SJCRH30 (cell line): ENCODE measurements around a stretch of chr16.

DNA sequence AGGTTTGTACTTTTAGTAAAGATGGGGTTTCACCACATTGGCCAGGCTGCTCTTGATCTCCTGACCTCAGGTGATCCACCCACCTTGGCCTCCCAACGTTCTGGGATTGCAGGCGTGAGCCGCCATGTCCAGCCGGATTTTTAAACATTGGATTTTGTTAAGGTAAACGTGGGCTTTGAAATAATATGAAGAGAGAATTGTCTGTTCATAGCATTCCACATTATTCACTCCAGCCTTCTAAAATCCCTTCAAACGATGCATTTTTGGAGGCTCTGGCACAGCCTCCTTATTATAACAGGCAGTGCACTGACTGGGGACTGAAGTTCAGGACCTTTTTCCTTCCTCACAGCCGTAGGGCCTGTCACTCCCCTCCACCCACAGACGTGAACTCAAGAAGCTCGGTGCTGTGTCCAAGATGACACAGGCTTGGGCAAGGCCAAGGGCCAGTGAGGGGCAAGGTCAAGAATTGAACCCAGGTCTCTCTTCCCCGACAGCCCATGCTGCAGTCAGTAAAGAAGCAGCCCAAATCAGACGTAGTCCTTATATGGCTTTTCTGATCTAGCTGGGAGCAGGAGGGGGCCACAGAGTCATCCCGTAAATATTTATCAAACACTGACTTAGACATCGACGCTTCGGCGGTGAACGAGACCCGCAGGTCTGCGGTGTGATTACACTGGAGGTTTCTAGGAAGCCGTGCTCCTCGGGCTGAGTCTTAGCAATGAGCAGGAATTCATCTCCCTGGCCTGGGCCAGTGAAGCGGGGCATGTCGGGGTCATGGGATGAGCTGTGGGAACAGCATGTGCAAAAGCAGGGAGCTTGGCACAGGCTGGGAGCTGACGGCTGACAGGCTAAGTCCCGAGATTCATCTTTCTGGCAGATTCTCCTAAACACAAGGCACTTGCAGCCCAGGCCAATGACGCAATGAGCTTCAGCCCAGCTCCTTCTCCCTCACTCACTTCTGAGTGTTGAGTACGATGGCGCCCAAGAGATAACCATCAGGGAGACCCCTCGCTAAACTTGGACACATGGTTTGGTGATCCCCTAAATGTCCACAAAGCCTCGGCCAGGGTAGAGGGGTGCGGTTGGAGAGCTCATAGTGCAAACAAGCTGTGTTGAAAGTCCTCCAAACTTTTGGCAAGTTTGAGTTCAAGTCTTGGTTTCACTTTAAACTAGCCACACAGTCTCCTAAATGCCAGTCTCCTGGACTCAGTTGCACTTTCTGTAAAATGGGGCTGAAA is 12.5 kb downstream of the CRISPLD2 start:
- RAMPAGE, long total RNA = no peak

- RAMPAGE, long total RNA = no peak
Measured at GRCh38 chr16:84833327-84834088, 13.7 kb downstream of the CRISPLD2 start.

DNA sequence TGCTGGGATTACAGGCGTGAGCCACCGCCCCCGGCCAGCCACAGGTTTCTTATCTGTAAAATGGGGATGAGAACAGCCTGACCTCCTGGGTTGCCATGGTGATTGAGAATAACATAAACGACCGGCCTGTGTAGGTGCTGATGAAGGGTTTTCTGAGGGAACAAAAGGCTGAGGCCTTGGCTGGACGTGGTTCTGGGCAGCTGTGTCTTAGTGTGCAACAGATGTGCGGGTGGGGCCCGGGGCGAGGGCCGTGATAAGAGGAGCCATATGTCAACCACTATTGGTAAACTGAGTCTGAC is 17.8 kb downstream of the CRISPLD2 start:
- RAMPAGE, long total RNA = no peak

- RAMPAGE, long total RNA = no peak
Measured at GRCh38 chr16:84847615-84847801, 27.7 kb downstream of the CRISPLD2 start.

DNA sequence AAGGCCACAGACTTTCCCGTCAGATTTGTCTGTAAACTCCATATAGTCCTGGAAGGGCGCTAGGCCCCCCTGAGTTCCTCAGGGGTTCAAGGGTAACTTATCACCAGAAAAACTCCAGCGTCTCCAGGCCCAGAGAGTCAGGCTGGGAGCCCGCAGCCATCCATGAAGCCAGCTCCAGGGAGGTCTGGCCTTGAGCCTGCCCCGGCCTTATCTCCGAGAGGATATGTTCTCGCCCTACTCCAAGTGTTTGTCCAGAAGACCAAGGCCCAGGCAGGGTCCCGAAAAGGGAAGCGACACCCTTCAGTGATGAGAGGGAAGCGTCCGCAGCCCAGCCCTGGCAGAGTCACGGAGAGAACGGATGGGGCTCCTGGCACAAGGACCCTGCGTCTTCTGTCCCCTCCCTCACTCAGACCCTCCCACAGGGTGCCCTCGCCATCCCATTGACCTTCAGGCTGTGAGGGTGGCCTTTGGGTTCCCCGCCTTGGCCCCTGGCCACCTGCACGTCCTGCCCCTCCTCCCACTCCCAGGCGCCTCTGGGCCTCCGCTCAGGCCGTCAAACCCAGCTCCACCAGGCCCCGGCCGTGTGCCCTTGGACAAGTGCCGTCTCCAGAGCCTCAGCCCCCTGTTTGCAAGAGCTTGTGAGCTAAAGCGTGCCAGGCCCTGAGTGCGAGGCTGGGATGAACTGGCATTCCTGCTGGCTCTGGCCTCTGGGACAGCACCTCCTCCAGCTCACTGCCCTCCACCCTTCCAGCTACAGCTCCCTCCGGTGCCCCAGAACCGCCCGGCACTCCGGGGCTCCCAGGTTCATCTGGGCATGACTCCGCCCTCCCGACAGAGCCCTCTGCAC is 83.5 kb downstream of the ZDHHC7 start:
- RAMPAGE, long total RNA = no peak

DNA sequence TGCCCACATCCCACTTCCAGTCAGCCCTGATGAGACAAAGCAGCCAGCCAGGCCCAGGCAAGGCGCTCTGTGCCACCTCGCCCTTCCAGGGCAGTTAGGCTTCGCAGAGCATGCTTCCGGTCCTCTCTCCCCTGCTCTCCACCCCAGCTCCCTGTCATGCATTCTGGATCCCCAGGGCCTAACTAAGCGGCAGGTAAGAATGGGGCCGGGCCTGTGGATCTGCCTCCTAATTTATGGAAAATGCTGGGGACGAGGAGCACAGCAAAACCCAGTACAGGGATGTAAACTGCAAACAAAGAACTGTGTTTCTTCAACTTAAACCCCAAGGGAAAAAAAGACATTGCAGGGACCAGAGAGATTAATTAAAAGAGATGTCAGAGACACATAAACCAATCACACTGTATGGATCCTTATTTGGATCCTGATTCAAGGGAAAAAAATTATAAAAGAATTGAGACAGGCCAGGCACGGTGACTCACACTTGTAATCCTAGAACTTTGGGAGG is 26.1 kb downstream of the ZDHHC7 start:
- RAMPAGE, long total RNA = no peak

GRCh38 chr16:84998989-84999615 is 12.2 kb downstream of the ZDHHC7 start:
- RAMPAGE, long total RNA = no peak

DNA sequence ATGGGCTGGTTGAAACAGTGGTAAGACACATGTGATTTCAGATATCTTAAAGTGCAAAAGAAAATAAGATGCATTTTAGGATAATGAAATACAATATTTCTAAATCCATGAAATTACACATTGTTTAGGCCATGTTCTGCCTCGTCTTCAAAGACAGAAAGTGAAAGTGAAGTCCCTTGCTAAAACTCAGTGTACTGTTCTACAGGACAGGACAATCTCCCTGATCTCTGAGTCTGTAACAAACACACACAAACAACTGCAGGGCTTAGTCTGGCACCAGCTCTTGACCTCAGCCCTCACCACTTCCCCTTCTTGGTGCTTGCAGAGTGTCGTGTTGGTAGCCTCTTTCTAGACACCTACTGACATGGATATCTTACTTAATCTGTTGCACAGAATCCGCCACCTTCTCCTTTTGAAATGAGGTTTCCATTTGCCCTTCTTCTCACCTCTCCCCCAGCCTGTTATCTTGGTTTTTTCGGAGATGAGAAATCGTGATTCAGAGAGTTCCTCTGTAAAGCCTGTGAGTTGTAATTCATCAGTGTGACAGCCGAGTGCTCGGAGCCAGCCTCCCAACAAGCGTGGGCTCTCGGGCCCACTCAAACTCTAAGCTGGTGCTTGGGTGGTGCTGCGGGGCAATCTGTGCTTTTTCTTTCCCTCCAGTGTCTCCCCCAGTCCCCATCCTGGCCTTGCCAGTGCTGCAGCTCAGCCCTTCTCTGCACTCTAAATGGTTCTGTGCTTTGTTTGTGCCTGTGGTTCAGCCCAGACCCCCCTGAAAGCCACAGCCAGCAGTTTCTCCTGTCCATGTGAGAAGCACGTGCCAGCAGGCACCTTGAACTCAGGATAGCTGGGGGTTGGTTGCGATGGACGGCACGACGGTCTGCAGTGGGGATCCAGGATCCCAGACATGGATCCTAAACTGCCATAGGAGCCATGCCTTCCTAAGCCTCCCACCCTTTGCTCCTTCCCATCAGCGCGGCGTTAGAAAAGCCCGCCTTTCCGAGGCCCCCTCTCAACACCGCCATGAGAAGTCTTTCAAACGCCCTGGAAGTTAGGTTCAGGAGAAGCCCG is 28.0 kb downstream of the KIAA0513 start:
- RAMPAGE, long total RNA = no peak

DNA sequence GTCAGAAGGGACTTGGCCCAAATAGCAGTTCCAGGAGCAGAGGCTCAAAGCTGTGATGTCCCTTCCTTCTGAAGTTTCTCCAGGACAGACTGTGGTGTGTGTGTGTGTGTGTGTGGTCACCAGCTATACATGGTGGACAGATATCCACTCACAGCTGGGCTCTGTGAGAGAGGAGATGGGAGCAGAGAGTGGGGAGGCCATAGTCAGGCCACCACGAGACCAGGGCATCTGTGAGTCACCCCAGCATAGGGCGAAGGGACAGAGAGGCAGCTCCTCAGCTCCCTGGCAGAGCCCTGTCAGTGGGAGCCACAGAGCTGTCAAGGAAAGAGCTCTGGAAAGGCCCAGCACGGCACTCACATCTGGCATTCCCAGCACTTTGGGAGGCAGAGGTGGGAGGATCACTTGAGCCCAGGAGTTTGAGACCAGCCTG is 23.3 kb upstream of the CIBAR2 start:
- RAMPAGE, long total RNA = no peak

- RAMPAGE, long total RNA = no peak
Measured at GRCh38 chr16:85136177-85137063, 24.1 kb upstream of the CIBAR2 start.

GRCh38 chr16:85152557-85153006 is 40.3 kb upstream of the CIBAR2 start:
- RAMPAGE, long total RNA = no peak

DNA sequence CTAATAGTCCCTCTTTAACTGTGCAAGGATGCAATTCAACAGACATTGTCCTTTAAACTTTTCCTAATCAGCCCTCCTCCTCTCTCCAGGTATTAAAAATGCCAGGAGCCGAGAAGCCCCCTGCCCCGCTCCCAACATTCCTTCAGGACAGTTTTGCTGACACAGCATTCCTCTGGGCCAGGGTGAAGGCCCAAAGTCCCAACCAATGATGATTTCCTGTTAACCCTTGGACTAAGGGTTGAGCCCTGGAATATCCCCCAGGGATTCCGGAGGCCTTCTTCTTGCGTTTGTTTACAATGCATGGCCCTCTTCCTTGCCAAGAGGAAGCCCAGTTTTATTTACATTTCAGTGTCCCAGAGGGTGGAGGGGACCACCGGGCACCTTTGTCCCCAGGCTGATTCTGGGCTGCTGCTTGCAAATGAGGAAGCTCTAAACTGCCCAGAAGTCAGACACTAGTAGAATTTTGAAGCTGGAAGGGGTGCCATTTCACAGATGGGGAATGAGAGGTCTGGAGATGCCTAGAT is 55.3 kb upstream of the CIBAR2 start:
- RAMPAGE, long total RNA = no peak

DNA sequence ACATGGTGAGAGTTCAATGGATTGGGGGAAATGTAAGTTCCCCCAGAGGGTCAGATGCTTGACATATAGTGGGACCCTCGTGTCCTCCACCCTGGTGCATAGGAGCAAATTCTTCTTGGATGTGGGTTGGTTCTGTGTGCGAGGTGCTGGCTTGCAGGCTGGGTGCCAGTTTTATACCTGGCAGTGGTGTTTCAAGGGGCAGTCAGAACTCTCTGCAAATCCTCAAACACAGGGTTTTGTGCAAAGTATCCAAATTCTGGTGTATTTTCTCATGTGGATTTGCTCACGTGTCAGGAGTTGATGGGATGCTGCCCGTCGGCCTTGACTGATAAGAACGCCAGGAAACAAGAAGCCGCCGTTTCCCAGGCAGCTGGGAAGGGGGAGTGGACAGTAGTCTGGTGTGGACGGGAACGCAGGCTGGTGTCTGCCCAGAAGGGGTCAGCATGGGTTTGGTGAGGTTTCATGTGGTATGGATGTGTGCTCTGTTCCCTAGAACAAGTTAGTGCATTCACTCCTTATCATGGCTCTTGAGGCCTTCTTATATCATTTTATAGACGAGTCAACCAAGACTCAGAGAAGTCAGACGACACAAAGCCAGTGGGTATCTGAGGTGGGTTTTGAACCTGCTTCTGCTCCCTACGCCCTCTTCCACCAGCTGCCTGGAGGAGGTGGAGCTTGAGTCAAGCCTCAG is 61.3 kb upstream of the CIBAR2 start:
- RAMPAGE, long total RNA = no peak

DNA sequence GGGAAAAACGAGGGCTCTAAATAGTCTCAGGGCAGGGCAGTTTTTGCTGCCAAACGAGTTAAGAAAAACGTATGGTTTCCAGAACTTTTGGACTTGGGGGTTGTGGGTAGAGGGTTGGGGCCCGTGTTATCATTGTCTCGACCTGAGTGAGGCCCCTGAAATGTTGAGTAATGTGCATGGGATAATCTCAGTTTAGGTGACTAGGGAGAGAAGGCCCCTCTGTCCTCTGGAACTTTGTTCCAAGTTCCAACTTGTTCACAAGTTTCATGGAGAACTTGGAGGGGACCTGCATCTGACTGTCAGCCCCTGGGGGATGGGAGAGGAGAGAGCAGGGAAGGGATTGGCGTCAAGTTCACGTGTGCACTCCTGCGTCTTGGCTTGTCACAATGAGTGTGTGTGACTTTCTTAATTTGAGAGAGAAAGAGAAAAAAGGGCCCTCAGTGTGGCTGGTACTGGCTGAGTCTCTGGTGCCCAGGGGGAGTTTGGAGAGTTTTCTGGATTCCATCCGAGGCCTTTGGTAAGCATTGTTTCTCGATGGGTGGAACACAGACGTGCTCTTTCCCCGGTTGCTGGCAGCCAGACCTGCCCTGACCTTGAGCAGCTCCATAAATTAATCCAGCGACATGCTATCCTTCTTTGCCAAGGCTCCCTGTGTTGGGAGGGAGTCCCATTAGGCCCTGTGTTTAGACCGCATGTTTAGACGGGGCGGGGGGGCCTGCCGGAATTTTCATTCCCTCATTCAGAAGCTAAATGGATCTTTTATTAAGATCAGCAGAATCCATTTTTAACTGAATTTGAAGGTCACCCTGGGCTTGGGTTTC is 84.0 kb upstream of the CIBAR2 start:
- RAMPAGE, long total RNA = no peak

GRCh38 chr16:85291162-85292164 is 179.2 kb upstream of the CIBAR2 start:
- RAMPAGE, long total RNA = no peak

DNA sequence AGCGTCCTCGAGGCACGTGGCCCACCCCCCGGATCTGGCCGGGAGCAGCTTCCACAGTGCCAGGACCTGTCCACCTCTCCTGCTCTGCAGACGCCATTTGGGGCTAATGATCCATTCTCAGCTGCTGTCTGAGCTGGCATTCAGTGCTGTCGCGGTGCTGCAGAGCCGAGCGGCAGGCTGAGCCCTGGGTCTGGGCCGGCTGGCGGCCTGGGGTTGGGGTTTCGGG is 197.2 kb upstream of the CIBAR2 start:
- RAMPAGE, long total RNA = no peak

- RAMPAGE, long total RNA = no peak
Measured at GRCh38 chr16:85311849-85312048, 199.5 kb upstream of the CIBAR2 start.

DNA sequence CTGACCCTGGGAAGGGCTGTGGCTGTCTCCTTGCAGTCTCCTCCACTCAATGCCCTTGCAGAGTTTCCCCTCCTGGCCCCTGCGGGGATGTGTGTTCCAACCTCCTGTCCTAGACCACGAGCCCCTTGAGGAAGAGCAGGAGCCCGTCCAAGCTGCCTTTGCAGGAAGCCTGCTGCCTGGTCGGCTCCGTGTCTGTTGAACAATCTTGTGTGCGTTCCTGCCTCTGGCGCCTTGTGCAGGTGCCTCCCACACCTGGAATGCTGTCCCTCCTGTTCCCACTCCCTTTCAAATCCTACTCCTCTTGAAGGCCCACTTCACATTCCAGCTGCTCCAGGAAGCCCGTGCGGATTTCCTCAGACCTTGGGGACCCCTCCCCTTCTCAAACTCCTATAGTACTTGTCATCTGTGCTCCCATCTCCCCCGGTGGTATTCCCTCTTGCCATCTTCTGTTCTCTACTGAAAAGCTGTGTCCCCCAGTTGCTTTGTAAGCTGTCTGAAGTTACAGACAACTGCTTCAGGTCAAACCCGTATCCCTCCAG is 241.6 kb upstream of the CIBAR2 start:
- RAMPAGE, long total RNA = no peak

DNA sequence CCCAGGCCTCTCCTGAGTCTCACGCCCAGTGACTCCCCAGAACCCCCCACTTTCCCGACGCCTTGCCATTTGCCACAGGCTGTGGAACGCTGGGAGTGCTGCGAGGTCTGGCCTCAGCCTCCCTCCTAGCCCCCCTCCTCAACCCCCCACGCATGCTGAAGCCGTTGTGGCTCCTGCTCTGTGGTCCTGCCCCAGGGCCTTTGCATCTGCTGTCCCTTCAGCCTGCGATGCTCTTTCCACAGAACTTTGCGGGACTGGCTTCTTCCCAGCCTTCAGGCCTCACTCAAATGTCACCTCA is 225.9 kb upstream of the GSE1 start:
- RAMPAGE, long total RNA = no peak

GRCh38 chr16:85448119-85448296 is 165.1 kb upstream of the GSE1 start:
- RAMPAGE, long total RNA = no peak